OCI-LY7 (cell line): ENCODE measurements around the genes SNX13 and MACC1.

DNA sequence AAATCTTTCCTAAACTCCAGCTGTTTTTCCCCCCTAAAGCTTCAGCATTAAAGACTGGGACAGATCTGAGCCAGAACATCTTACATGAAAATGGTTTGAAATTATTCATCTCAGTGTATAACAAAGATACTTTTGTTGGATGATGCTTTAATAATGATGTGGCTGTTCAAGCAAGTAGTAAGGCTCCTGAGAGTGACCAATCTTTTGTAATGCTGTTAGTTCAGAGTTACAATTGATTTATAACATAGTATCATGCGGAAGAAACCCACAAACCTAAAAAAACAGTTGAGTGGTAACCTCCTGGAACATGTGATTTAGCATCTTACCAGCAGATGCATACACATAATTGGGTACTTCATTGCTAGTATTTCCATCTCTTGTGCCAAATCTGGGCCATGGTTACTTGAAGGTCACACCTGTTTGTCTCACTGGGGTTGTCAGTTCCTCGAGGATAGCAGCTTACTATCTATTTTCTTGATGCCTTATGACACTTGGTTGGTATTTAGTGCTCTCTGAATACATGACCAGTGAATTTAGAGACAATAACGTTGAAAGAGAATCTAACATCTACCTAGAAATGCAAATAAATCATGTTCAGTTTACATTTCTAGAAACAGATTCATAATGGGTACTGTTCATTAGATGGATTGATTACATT is 1.6 kb downstream of the BZW2 start:
- PRO-cap: no peak
- RAMPAGE, long total RNA: no peak

GRCh38 chr7:16667287-16667878 is 21.4 kb downstream of the BZW2 start:
- PRO-cap: no peak
- RAMPAGE, long total RNA: no peak

DNA sequence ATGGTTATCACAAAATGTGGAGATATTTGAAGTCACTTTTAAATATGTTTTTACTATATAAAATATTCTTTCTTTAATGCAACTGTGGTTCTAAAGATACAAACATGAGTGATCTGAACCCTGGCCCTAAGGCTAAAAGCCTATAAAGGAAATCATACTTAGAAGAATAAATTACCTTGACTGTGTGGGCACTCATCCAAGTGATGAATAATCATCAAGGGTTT is 3.9 kb downstream of the AGR2 start:
- PRO-cap: no peak
- RAMPAGE, long total RNA: no peak

DNA sequence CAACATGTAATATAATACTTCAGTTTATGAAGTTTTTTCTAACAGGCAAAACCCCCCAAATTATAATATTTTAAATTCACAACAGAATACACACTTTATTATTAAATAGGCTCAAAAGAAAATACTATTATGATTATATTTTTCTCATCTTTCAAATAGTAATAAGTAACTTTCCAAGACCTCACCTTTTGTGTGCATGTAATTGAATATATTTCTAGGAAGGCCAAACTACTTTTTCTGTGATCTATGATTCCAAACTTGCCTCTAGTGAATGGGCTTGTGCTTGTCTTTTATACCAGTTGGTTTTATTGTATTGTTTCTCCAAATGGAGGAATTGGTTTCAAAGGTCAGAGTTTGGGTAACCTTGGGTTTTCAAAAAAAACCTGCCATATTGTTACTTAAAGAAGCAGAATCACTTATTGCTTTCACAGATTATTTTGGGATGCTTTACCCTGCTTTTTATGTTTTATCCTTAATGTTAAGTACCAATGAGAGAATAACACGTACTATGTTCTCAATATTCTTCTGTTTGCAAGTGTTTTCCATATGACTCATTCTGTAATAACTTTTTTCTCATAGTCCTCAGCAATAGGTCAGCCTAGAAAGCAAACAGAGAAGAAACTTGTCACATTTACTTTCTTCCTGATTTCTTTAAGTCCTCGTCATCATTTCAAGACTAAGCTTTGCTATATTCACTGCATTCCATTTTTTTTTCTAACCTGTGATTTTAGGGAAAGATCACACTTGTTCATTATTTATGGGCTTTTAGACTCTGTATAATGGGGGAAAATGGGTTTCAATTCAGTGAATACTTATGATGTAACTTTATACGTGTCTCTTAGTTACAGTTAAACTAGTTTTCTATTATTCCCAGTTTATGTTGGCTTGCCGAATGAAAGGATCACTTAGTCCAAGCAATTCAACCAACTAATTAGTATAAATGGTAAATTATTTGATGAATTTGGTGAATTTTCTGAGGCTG is 6.7 kb upstream of the AGR2 start:
- PRO-cap: no peak
- RAMPAGE, long total RNA: no peak

- PRO-cap: no peak
- RAMPAGE, long total RNA: no peak
Observed at GRCh38 chr7:17305420-17305746, 6.9 kb downstream of the AHR start.

GRCh38 chr7:17307092-17307472 is 8.6 kb downstream of the AHR start:
- PRO-cap: no peak
- RAMPAGE, long total RNA: no peak

- PRO-cap: no peak
- RAMPAGE, long total RNA: no peak
Observed at GRCh38 chr7:17308072-17308846, 9.8 kb downstream of the AHR start.

DNA sequence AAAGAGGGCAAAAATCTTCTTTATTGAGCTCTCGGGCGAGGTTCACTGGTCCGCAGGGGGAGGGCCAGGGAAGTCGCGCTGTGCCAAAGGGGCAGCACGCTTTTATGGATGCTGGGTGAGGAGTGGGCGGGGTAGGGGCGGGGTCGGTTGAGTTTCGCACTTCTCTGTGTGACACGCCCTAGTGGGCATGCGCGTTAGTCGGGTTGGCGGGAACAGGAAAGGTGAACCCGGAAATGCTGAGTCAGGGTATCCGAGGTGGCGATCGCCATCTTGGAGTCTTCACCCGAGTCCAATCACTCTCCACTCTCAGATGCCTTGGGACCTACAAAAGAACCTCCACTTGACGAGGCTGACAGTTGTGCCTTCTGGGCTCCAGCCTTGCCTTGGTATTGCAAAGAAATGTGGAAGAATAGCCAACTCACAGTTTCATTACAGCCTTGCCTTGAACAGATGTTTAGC is 64.0 kb downstream of the AHR start:
- PRO-cap: no peak
- RAMPAGE, long total RNA: no peak

GRCh38 chr7:17940219-17940913 is at the start of gene SNX13:
TSS of gene SNX13 (minus strand) at chr7:17940494.
- PRO-cap: bidirectional peak, plus-strand start at chr7:17940569, minus-strand start at chr7:17940459
- RAMPAGE, long total RNA: start-site peak on the minus strand at chr7:17940449-17940497, 102 and 32 reads in 2 replicates

GRCh38 chr7:20201315-20201946 is 15.8 kb downstream of the MACC1 start:
- PRO-cap: no peak
- RAMPAGE, long total RNA: no peak

DNA sequence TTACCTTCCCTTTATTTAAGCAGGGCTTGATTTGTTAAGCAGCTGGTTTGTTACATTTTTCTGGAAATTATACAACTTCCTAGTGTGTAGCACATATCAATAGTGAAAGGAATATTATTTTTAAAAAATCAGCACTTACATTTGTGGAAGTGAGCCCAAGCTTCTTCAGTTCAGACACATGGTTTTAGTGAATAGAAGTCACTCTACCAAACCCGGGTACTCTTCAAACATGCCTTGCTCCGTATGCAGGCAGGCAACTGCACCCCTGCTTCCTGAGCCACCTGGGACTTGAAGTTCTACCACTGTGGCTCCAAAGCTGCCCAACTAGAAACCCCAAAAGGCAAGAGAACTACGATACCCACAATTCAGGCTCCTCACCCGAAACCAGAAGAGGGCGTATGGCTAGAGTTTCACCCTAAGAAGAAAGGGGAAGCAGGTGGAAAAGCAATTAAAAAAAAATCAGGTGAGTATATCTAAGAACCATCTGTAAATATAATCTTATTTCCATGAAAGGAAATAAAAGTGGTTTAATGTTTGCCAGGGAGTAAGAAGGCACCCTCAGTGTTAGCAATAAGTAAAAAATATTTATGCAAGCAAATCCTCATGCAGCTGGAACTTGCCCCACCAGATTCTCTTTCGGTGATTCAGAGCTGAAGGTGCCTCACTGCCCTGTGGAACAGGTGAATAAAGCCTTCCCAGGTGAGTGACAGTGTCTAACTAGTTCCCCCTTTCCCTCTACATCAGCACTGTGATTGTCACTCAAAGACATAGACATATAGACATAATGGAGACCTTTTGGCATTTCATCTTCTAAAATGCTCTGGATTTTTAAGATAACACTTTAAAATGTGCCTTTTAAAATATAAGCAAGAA is at the start of gene MACC1:
Gene MACC1, minus strand, starts transcription at position 225 of the 873 bp plus-strand sequence.
- PRO-cap: bidirectional peak, plus-strand start at position 418 of the sequence, minus-strand start at position 231 of the sequence
- RAMPAGE, long total RNA: no peak

DNA sequence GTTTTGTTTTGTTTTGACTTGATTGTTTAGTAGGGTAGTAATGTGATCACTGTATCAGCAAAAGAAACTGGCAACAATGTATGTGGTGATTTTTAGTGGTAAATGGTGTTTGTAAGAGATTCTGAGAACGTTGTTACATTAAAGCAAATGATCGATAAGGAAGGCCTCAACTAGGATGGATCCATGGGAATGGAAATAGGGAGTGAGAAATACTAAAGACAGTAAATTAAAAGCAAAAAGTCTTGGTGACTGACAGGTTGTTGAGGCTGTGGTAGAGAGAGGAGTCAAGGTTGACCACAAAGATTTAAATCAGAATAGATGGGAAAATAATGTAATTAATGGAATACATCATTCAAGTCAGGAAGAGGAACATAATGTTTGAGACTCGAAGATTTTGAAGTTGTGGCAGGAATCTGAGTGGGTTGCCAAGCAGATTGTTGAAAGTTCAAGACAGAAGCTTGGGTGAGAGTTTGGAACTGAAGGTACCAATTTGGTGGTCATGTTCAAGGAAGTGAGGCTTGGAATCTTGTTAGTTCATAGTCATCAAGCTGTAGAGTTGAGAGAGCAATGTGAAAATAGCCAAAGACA is 16.7 kb downstream of the ITGB8 start:
- PRO-cap: no peak
- RAMPAGE, long total RNA: no peak

DNA sequence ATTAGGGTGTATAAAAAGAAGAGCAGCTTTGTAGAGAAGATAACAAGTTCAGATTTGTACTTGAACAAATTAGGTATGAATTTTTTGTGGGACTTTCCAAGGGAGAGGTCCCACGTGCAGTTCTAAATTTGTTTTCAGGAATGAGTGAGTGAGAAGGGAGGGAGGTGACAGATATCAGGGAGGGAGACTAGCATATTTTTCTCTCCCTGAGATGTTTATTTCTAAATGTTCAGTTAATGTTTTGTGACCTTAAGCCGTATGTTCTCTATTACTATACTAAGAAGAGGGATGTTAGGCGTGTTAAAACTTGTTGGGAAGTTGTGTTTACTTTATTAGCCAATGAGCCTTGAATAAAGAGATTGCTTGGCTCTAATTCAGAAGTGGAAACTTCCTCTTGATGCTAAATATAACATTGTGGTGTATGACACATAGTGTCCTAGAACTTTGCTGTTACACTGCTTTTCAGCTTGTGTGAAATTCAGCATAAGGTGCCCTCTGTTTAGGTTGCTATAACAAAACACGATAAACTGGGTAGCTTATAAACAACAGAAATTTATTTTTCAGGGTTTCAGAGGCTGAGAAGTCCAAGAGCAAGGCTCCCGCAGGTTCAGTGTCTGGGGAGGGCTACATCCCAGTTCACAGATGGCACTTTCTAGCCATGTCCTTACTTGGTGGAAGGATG is 37.3 kb downstream of the DNAH11 start:
- PRO-cap: no peak
- RAMPAGE, long total RNA: no peak

- PRO-cap: no peak
- RAMPAGE, long total RNA: no peak
Observed at GRCh38 chr7:21604809-21605422, 62.1 kb downstream of the DNAH11 start.

DNA sequence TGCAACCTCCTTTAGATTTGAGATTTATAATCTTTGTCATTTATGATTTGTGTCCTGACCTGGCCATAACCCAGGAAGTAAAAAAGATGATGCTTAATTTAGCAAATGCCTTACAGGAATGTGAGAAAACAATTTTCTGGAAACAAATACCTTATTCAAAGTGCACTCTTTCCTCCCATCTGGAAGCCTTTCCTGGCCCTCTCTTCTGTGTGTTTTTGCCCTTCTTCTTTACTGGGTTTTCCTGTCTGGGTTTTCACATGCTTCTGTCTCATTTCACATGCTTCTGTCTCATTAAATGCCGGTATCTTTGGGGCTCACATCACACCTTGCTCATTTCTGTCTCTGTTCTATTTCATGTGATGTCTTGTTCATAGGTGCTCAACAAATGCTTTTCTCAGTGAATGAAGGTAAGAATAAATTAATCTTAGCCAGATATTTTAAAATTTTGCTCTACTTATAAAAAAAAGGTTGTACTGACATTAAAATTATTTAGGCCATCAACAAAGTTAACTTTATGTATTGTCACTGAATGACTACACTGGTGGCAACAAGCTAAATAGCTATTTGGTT is 149.1 kb downstream of the RAPGEF5 start:
- PRO-cap: no peak
- RAMPAGE, long total RNA: no peak

DNA sequence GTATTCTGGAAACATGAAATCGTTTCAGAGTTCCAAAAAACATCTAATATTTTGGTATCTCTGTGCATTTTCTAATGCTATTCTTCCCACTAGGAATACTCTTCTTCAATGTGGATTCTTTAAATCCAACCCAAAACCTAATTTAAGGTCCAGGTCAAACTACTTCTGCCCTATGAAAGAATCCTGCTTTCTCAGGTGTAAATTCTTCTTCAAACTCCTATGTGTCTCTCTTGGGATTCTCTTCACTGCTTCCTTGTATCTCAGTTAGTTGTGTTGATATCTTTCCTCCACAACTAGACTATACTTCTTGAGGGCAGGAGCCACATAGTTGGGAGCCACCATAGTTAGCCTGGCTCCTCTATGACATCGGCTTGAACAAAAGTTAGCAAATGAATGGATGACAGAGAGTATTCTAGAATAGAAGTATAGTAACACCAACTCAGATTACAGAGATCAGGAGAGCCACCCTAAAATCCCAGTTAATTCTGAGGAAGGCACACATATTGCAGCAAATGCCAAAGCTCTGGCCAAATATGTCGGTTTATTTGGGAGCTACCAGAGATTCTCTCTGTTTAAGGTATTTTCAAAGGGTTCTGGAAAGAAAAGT is 141.6 kb downstream of the RAPGEF5 start:
- PRO-cap: no peak
- RAMPAGE, long total RNA: no peak

DNA sequence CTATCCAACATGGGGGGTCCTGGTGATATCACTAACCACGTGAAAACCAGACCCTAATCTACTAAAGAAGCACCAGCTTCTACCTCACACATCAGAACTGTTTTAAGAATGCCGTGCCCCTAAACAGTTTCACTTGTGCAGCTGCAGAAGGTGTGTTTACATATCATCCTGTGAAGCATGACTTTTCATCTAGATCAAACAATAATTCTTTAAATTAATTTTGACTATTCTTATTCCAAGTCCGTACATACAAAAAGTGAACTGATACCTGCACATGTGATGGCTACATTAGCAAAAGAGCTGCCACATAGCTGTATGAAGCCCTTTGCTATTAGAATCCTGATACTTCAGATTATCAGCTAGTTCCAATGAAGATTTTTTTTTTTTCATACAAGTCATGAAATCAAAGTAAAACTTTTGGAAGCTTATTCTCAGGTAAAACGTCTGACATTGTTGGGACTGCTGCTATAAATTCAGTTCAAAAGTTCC is 60.9 kb downstream of the STEAP1B start:
- PRO-cap: bidirectional peak, plus-strand start at position 94 of the sequence, minus-strand start at position 110 of the sequence
- RAMPAGE, long total RNA: start-site peak on the plus strand centred at position 283 of the sequence, 78 bp wide, 70 and 20 reads in 2 replicates

GRCh38 chr7:22549614-22550099 is 49.7 kb upstream of the STEAP1B start:
- PRO-cap: no peak
- RAMPAGE, long total RNA: no peak

DNA sequence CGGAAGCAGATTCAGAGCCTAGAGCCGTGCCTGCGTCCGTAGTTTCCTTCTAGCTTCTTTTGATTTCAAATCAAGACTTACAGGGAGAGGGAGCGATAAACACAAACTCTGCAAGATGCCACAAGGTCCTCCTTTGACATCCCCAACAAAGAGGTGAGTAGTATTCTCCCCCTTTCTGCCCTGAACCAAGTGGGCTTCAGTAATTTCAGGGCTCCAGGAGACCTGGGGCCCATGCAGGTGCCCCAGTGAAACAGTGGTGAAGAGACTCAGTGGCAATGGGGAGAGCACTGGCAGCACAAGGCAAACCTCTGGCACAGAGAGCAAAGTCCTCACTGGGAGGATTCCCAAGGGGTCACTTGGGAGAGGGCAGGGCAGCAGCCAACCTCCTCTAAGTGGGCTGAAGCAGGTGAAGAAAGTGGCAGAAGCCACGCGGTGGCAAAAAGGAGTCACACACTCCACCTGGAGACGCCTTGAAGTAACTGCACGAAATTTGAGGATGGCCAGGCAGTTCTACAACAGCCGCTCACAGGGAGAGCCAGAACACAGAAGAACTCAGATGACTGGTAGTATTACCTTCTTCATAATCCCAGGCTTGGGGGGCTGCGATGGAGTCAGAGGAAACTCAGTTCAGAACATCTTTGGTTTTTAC is 770 bp upstream of the IL6 start:
- PRO-cap: no peak
- RAMPAGE, long total RNA: no peak

GRCh38 chr7:23009754-23010081 is 4.2 kb downstream of the HYCC1 start:
- PRO-cap: no peak
- RAMPAGE, long total RNA: no peak